B cell (primary cell): ENCODE measurements around the genes RNF151 and TEDC2.

DNA sequence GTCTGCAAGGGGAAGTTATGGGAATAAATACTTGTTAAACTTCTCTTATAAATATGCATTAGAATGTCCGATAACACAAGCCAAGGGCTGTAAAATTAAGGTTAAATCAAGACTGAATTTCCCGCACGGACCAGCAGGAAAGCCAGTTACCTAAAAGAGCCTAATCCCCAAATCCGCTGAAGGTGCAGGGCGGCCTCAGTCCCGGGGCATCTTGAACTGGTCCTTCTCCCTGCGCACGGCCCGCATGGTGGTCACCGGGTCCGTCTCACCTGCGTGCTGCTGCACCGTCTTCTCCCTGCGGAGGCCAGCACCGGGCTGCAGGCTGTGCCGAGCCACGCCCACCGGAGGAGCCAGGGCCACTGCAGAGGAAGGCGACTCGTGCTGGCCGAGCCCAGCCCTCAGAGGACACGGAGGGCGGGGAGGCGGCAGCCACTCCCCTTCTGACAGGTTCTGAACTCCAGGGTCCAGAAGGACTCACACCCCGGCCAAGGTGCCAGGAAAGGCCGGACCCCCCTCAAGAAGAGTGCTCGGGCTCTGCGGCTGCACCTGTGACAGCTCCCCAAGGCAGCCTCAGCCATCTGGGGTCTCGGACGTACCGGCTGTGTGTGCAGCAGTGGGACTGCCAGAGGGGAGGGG is 15.7 kb upstream of the IGFALS start:
- PRO-cap: no peak
- CAGE, long polyA plus RNA: no peak

GRCh38 chr16:1822634-1823125 is 3.9 kb downstream of the HAGH start:
- PRO-cap: no peak
- CAGE, long polyA plus RNA: no peak

- PRO-cap: no peak
- CAGE, long polyA plus RNA: no peak
Measured at GRCh38 chr16:1917288-1917834, 854 bp downstream of the HS3ST6 start.

- PRO-cap: no peak
- CAGE, long polyA plus RNA: no peak
Measured at GRCh38 chr16:1933032-1933819, 9.8 kb downstream of the MSRB1 start.

- PRO-cap: bidirectional peak, plus-strand start at chr16:1965491, minus-strand start at chr16:1965490
- CAGE, long polyA plus RNA: no peak
Measured at GRCh38 chr16:1965216-1966097, 831 bp upstream of the RPS2 start.

DNA sequence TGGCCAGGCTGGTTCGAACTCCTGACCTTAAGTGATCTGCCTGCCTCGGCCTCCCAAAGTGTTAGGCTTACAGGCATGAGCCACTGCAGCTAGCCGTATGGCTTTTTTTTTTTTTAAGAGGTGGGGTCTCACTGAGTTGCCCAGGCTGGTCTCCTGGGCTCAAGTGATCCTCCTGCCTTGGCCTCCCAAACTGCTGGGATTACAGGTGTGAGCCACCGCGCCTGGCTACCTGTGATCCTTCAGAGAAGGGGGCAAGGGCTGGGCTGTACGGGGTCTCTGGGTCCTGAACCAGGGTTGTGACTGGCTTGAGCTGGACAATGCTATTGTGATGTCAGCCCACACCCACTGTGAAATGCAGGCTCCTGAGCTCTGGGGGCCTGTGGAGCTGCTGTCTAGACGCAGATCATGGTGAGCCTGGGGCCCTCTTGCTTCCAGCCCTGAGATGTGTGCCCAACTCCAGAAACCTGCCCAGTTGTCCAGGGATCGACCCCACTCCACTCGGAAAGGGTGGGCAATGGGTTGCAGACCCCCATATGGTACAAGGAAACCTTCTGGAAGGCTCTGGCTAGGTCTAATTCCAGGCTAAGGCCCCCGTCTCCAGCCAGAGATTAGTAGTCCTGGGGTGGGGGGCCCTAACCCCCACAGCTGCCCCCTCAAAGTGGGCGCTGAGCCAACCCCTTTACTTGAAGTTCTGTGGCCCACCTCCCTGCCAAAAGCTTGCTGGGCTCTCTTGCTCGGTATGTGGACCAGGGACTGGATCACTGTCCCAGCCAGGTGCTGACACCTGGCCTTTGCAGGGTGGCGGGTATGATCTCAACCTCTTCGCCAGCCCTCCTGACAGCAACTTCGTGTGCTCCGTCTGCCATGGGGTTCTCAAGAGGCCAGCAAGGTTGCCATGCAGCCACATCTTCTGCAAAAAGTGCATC is at the start of gene RNF151:
Gene RNF151, plus strand, starts transcription at position 380 of the 926 bp plus-strand sequence.
- PRO-cap: no peak
- CAGE, long polyA plus RNA: no peak

- PRO-cap: no peak
- CAGE, long polyA plus RNA: no peak
Measured at GRCh38 chr16:1999060-1999616, 9.4 kb downstream of the SYNGR3 start.

DNA sequence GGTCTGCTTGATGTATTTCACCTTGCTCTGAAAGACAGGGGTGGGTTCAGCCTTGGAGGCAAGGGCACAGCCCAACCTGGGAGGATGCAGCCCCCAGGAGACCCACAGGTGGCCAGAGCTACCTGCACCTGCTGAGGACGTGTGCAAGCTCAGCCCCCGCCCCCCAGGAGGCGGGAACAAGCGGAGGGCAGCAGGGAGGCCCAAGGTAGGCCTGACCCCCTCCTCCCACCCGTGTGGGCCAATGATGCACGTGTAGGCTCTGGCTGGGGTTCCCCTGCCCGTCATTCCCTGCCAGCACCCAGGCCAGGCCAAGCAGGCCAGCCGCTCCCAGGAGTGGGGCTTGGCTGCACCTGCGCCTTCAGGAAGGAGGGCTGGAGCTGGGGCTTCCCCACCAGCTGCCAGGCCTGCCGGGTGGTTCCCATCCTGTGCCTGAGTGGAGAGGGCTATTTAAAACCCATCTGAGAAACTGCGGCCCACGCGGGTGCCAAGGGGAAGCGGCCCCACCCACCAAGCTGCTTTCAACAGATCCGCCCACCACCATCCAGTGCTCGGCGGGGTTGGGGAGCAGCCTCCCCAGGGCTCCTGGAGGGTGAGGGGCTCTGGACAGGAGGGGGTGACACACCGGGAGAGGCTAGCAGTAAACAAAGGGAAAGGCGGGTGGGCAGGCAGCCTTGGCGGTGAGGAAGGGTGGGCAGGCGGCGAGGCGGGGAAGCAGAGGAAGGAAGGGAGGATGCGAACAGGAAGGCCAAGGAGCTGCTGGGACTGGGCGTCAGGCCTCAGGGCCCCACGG is 3.7 kb downstream of the NTHL1 start:
- PRO-cap: no peak
- CAGE, long polyA plus RNA: no peak

- PRO-cap: no peak
- CAGE, long polyA plus RNA: no peak
Measured at GRCh38 chr16:2091294-2091928, 43.6 kb downstream of the TSC2 start.

GRCh38 chr16:2124584-2125636 is 10.8 kb downstream of the PKD1 start:
- PRO-cap: no peak
- CAGE, long polyA plus RNA: no peak

GRCh38 chr16:2150172-2150691 is 1.8 kb downstream of the RAB26 start:
- PRO-cap: no peak
- CAGE, long polyA plus RNA: no peak

DNA sequence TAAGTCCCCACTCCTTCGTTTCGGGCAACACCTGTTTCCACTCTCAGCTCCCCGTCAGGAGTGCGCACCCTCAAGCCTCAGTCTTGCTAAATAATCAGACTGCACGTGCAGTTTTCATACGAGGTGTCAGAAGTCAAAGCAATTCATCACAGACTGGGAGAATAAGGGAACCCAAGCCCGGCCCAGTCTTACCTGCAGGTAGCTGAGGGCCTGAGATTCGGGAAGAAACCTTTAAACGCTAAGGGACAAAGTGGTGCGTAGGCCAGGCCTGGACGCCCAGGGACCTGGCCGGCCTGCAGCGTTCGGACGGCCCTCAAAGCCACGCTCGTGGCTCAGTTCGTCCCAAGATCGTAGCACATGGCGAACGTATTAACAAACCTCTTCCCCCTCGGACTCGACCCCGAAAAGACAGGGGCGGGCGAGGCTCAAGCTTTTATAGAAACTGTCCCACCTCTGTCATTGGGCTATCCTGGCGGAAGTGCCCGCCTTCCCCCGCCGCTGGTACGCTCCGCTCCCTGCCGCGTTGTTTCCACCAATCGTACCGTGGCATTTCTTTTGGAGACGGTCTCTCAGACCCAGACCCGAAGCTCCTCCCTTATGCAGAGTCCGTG is 526 bp upstream of the TRAF7 start:
- PRO-cap: unidirectional peak, minus-strand start at position 154 of the sequence; bidirectional peak, plus-strand start outside the sequence, minus-strand start at position 408 of the sequence
- CAGE, long polyA plus RNA: no peak

DNA sequence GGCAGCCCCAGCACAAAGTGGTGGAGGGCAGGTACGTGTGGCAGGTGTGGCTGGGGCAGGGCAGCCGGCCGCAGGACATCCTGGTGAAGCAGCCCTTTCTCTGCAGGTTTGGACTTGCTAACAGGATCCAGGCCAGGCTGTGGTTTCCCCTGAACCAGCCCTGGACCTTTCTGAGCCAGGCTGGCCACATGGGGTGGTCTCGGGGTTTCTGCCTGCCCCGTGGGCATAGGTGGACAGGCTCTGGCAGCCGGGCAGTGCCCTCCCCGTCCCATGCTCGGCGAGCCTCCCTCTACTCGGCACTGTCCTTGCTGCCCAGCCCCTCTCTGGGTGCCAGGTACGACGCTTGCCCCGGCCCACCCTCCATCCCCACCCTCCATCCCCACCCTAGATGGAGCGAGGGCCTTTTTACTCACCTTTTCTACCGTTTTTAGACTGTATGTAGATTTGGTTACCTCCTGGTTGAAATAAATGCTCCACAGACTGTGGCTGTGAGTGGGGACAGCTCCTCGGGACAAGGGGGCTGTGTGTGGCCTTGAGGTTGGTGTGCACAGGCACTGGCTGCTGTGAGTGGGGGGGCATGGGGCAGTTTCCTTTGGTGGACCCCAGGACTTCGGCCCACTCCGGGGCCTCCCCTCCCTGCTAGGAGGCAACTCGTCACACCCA is 19.8 kb downstream of the CASKIN1 start:
- PRO-cap: no peak
- CAGE, long polyA plus RNA: no peak

GRCh38 chr16:2242431-2243726 is 6.6 kb downstream of the DNASE1L2 start:
- PRO-cap: no peak
- CAGE, long polyA plus RNA: no peak

DNA sequence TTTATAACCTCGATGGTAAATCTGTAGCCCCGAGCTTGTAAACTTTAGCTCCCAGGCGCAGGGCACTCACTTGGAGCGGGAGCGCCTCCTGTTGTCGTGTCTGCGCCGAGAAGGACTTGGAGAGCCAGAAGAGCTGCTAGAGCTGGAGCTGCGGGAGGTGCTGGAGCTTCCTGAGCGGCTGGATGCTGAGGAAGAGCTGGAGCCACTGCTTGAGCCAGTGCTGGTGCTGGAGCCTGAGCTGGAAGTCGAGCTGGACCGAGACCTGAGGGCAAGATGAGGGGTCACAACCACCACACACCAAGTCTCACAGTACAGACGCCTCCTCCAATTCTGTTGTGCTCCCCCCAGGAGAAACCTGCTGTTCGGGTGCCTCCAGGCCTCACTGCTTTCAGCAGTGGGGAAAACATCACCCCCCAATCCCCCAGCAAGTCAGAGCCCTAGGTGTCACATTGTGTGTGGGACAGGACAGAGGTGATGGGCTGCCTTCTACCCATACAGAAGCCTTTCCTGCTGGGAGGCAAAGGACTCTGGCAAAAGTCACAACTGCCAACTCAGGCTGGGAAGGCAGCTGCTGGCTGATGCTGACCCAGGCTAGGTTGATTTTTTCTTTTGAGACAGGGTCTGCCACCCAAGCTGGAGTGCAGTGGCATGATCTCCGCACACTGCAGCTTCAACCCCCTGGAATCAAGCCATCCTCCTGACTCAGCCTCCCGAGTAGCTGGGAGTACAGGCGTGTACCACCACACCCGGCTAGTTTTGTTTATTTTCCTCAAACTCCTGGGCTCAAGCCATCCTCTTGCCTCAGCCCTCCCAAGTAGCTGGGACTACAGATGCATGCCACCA is 4.7 kb downstream of the RNPS1 start:
- PRO-cap: no peak
- CAGE, long polyA plus RNA: no peak

DNA sequence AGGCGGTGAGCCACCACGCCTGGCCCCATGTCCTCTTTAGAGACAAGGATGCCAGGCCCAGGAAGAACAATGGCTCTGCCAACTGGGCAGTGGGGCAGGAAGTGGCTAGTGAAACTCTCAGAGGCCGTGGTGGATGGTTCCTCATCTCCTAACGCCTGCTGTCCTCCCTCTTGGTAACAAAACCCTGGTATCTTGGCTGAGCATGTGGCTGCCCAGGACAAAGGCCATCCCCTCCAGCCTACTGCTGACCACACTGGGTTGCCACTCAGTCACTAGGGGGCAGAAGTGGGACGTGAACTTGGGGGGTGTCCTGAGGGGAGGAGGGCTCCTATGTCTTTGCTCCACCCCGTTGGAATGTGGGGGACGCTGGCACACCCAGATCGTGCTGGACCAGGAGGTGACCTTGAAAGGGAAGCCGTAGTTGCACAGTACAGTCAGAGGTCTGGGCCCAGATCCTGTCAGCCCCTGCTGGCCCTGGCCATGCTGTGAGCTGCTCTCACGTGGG is 28.6 kb upstream of the RNPS1 start:
- PRO-cap: no peak
- CAGE, long polyA plus RNA: no peak

DNA sequence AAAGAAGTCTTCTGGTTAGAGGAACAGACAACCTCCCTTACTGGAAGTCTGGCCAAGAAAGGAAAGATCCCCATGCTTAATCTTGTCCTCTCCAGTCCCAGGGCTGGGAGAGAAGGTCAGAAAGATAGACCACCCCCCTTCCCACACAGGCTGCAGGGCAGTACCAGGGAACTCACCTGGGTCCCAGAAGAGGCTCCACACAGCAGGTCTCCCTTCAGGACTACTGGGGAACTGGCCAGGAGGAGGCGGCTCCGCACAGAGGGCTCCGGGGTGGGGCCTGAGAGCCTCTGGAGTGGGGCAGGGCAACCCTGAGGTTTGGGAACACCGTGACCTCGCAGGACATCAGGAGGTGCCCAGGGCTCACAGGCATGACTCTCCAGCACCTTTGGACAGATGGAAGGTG is 11.1 kb downstream of the ABCA3 start:
- PRO-cap: no peak
- CAGE, long polyA plus RNA: no peak

DNA sequence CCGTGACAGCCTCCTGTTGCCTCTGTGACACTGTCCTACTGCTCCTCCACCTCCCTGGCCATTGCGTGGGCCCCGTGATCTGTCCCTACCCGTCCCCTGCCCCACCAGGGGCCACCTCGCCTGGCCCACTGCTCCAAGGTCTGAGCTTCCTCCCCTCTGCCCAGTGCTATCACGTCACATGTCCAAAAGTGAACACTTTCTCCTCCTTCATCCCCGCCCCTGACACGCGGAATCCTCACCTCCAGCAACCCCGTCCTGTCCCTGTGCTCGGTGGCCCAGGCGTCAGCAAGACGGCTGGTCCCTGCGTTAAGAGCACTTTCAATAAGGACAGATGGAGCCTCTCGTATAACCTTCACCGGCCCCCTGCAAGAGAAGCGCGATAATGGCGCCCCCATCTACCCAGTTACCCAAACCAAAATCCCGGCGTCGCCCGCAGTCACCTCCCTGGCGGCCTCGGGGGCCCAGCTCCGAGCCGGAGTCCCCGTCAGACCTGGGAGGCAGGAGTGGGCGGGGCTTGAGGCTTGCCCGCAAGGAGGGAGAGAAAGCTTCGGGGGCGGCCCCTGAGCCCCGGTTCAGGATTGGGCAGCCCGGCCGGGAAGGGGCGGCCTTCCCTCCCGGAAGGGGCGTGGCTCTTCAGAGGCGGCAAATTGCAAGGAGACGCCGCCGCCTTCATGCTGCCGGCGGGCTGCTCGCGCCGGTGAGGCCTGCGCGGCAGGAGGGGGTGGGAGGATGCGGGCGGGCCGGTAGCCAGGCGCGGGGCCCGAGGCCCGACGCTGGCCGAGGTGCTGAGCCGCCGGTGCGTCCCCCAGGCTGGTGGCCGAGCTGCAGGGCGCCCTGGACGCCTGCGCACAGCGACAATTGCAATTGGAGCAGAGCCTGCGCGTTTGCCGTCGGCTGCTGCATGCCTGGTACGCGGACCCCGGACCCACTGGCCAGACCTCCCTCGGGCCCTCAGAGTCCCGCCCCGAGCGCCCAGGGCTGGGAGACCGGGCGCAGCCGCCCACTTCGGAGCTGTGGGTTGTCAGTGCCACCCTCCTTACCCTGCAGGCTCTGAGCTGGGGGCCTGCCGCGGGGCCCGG is at the start of gene TEDC2:
Gene TEDC2, plus strand, starts transcription at position 636 of the 1,079 bp plus-strand sequence.
- PRO-cap: no peak
- CAGE, long polyA plus RNA: no peak

- PRO-cap: no peak
- CAGE, long polyA plus RNA: no peak
Measured at GRCh38 chr16:2515148-2516051, 1.6 kb downstream of the ATP6V0C start.

- PRO-cap: no peak
- CAGE, long polyA plus RNA: no peak
Measured at GRCh38 chr16:2593075-2594189, 55.6 kb downstream of the PDPK1 start.